Tibial artery (tissue), 1 donor: ENCODE results near the genes CHTF18, TPSD1, UBE2I and CLCN7.

DNA sequence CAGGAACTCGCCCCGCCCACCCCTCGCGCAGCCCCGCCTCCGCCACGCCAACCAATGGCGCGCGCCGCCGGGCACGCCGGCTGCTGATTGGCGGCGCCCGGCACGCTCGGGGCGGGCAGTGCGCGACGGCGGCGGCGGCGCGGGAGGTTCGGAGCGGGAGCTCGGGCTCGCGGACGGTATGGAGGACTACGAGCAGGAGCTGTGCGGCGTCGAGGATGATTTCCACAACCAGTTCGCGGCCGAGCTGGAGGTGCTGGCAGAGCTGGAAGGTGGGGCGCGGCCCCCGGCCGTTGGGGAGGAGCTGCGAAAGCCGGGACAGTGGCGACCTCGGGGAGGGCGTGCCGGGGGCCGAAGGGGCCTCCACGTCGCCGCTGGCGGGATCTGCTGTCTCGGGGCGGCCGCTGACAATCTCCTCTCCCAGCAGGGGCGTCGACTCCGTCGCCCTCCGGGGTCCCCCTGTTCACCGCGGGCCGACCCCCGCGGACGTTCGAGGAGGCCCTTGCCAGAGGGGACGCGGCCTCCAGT is at the start of gene CHTF18:
Gene CHTF18 (plus strand): TSS at position 114 of the 525 bp plus-strand sequence.
- PRO-cap: bidirectional peak, plus-strand start at position 118 of the sequence, minus-strand start outside the sequence

- PRO-cap: no peak
These were observed 41.7 kb upstream of the GNG13 start for GRCh38 chr16:842148-842622.

DNA sequence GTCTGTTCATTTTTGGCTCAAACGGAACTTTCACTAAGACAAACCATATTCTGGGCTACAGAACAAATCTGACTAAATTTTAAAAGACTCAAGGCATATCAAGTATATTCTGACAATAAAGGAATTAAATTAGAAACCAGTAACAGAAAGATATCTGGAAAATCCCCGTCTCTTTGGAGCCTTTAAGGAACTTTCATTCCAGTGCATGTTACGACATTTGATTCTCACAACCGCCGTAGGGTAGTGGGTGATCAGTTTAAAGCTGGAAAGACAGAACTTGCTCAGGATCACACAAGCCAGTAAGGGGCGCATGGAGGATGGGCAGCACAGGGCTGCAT is 84.9 kb downstream of the LMF1 start:
- PRO-cap: no peak

DNA sequence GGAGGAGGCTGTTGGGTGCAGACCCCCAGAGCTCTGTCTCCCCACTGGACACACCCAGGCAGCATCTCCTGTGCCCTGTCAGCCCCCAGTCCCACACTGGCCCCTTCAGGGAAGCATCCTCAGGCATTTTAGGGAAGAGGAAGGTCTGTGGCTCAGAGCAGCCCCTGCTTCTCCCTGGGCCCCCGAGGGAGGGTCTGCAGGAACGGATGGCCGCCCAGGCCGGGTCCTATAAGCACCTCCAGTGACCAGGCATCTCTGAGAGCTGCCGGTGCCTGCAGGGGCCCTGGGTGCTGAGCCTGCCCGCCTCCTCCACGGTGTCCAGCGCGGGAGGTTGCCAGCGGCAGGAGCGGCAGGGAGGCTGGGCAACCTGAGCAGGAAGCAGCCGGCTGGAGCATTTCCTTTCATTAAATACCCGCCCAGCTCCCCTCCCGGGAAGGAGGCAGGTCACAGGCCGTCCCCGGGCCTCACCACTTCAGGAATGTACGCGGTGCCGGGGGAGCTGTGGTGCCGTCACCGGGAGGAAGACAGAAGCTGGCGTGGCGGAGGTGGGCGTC is 15.7 kb downstream of the SOX8 start:
- PRO-cap: no peak

GRCh38 chr16:1083009-1083346 is 10.4 kb downstream of the SSTR5 start:
- PRO-cap: no peak

GRCh38 chr16:1159342-1159889 is 6.5 kb downstream of the CACNA1H start:
- PRO-cap: bidirectional peak, plus-strand start at chr16:1159677, minus-strand start at chr16:1159531

DNA sequence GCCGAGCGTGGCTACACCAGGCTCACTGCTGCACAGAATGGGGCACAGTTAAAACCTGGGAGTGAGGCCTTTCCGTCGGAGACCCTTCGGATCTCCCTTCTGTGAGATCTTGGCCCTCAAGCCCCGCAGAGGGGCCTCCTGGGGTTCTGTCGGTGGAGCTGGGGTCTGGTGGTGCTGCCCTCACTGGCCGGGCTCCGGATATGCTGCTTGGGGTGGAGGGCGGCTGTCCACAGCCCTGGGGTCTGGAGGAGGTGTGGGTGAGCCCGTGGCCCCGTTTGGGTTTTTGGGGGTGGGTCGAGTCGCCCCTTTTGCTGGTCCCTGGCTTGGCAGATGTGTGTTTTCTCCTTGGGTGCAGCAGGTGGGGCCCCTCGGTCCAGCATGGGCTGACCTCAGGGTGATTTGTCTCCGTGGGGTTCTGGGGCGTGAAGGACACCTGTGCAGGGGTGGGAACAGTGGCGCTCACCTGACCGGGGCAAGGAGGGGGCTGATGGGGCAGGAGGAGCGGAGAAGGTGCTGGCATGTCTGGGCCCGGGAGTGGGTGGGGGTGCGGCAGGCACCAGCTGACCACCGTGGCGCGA is 11.8 kb downstream of the CACNA1H start:
- PRO-cap: no peak

- PRO-cap: no peak
These were observed 29.8 kb downstream of the TPSG1 start for GRCh38 chr16:1195165-1195841.

DNA sequence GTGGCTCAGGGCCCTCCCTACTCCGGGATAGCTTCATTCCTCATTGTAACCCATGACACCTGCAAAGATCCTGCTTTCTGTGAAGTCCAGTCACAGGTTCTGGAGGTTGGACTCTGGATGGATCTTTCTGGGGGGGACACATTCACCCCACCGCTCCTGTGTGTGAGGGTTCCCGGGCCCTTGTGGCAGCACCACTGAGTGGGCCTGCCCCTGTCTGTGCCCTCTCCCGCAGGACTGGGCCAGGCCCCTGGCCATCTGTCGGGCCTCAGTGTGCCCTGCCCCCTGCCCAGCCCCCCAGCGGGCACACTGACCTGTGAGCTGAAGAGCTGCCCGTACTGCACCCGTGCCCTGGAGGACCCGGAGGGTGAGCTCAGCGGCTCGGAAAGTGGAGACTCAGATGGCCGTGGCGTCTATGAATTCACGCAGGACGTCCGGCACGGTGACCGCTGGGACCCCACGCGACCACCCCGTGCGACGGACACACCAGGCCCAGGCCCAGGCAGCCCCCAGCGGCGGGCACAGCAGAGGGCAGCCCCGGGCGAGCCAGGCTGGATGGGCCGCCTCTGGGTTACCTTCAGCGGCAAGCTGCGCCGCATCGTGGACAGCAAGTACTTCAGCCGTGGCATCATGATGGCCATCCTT is 21.2 kb downstream of the TPSG1 start:
- PRO-cap: no peak

DNA sequence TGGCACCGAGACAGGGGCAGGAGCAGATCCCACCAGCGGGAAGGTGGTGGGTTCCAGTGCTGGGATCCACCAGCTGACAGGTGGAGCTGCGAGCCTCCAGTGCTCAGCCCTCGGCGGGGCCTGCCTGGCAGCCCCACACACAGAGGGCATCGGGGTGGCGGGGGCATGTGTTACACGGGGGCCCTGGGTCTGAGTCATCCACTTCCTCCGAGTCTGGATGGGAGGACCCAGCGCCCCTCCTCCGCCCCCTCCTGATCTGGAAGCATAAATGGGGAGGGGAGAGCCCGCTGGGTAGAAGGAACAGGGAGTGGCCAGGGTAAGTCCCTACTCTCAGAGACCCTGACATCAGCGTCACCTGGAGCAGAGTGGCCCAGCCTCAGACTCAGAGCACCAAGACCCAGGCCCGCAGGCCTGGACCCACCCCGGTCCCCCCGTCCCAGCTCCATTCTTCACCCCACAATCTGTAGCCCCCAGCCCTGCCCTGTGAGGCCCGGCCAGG is at the start of gene TPSD1:
Gene TPSD1 (plus strand): TSS at position 294 of the 499 bp plus-strand sequence.
- PRO-cap: no peak

DNA sequence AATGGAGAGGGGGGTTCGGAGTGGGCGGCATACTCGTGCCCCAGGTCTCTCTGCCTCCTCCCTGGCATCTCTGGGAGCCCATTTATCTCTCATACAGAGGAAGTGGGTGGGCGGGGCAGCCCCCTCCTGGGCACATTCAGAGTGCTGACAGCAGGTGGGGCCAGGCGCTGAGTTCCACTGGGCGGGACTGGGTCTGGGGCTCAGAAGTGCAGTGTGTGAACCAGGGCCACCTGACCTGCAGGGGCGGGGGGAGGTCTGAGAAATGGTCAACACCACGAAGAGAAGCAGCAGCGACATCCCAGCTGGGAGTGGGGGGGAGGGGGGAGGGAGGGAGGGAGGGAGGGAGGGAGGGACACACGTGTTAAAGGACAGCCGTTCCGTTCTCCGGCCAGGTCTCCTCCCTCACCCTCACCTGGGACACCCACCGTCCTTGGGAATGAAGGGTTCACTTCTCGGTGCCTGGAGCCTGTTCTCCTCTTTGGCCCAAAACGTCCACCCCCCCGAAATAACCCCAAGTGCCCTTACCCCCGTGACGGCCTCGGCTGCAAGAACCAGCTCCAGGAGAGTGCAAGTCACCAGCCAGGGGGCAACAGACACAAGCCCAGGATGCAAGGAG is 20.2 kb upstream of the UBE2I start:
- PRO-cap: no peak

DNA sequence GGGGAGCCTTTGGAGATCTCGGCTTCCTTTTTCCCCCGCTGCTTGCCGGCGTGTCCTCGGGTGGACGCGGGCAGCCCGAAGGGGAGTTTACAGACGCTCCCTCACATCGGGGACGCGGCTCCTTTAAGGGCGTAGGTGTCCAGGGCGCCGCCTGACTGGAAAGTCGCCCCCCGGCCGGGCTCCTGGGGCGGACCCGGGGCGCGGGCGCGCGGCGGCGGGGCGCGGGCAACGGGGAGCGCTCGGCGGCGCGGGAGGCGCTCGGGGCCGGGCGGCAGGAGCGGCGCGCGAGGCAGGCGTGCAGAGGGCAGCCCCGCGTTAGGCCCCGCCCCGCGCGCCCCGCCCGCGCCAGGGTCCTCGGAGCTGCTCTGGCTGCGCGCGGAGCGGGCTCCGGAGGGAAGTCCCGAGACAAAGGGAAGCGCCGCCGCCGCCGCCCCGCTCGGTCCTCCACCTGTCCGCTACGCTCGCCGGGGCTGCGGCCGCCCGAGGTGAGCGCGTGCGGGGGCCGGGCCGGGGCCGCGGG is at the start of gene UBE2I:
Gene UBE2I (plus strand): TSS at position 348 of the 520 bp plus-strand sequence.
- PRO-cap: unidirectional peak, plus-strand start at position 348 of the sequence

- PRO-cap: no peak
These were observed 7.6 kb upstream of the BAIAP3 start for GRCh38 chr16:1325672-1326457.

- PRO-cap: no peak
These were observed 3.8 kb downstream of the TSR3 start for GRCh38 chr16:1347409-1348765.

- PRO-cap: no peak
These were observed 18.3 kb downstream of the UNKL start for GRCh38 chr16:1396254-1396630.

DNA sequence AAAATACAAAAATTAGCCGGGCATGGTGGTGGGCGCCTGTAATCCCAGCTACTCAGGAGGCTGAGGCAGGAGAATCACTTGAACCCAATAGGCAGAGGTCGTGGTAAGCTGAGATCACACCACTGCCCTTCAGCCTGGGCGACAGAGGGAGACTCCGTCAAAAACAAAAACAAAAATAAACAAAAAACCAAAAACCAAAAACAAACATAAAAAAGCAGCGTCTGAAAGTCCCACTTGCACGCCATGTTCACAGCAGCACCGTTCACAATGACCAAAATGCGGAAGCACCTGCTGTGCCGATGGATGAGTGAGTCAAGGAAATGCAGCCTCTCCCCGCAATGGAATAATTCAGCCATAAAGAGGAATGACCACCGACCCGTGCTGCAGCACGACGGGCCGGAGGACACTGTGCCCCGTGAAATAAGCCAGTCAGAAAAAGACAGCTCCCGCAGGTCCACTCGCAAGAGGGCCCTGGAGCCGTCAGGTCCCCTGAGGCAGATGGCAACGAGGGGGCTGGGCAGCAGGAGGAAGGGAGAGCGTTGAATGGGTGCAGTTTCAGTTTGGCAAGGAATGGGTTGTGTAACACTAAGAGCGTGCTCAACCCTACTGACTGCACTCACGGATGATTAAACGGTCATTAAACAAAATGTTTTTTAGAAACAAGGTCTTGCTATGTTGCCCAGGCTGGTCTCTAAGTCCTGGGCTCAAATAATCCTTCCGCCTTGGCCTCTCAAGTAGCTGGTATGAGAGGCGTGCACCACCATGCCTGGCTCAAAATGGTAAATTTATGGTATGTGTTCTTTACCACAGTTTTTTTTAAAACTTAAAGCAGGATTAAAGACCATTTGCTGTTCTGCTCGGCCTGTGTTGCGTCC is 5.1 kb downstream of the CLCN7 start:
- PRO-cap: no peak

DNA sequence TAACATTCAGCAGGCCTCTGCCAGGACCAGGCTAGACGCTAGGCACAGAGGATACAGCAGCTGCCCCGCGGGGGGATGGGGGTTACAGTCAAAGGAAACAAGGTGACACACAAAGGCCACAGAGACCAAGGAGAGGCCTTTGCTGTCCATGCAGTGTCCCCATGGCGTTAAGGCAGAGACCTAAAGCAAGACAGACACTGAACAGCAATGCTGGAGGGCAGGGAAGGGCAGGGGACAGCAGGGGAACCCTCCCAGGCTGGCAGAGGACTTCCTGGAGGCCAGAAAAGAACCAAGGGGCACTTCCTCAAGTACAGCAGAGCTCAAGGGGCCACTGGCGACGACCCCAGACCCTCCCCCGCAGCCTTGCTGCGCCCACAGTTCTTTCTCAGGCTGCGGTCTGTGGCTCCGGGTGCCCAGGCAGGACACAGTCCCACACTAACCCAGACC is 4.4 kb downstream of the CLCN7 start:
- PRO-cap: no peak

DNA sequence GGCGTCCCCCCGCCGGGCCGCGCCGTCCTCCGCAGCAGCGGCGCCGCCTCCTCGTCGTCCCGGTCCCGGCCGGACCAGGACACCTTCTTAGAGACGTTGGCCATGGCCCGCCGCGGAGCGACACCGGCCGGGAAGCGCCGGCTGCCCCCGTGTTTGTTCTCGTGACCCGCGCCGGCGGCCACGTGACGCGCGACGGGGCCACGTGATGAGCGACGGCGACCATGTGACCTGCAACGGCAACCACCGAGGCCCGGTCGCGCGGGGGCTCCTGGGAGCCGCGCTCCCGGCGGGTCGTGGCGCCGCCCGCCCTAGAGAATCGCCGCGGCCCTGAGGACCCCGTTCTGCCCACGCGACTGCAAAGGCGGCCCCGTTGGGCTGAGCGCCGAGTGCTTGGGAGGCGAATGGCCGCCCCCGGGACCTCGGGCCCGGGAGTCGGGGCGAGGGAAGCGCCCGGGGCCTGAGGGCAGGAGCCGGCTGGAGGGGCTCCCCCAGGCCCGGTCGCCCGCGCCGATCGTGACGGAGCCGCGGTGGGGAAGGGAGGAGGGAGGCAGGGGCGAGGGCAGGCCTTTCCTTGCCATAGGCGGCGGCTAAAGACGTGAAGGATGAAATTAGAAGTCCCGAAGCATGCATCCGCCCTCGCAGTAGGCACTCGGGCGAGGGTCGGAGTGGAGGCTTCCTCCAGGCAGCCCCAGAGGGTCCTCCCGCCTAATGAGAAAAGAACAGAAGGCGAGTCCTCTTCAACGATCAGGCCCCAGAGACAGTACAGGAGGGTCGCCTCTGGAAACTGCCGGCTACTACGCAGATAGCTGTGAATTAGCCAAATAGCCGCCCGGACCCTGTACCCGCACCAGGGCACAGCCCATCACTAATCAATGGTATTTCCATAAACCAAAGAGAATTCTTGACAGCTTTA is at the start of gene CLCN7:
Gene CLCN7 (minus strand): TSS at position 158 of the 913 bp plus-strand sequence.
- PRO-cap: bidirectional peak, plus-strand start at position 273 of the sequence, minus-strand start at position 155 of the sequence

DNA sequence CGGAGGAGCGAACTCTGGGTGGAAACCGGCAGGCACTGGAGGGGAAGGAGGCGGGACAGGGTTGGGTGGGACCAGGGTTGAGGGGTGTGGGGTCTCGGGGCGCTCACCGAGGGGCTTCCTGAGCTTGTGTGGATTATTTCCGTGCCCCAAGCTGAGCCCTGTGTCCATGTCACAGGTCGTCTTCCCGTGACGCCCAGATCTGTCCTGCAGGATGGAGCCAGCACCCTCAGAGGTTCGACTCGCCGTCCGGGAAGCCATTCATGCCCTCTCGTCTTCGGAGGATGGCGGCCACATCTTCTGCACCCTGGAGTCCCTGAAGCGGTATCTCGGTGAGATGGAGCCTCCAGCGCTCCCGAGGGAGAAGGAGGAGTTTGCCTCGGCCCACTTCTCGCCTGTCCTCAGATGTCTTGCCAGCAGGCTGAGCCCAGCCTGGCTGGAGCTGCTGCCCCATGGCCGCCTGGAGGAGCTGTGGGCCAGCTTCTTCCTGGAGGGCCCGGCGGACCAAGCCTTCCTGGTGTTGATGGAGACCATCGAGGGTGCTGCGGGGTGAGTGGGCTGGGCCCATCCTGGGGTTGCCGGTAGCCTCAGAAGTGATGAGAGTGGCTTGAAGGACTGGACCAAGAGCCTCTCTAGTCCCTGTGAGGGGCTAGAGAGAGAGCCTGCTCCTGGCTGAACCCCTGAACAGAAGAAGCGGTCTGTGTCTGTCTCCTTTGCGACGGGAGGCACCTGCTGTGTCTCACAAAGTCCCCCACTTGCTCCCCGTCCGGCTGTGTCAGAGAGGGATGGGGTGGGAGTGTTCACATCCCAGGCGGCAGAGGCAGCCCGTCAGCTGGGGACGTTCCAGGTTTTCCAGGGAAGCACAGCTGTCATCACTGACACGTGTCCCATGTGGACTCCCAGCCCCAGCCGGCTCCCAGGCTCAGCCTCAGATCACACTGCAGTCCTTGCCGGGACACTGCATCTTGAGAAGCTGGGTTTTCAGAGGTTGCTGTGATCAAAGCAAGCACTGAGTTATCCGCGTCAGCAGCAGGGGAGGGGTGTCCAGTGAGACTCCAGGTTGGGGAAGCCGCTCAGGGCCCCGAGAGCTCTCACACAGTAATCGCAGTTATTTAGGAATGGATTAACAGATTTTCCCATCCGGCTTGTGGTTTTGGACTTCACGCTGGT is 1.3 kb downstream of the TELO2 start:
- PRO-cap: no peak

DNA sequence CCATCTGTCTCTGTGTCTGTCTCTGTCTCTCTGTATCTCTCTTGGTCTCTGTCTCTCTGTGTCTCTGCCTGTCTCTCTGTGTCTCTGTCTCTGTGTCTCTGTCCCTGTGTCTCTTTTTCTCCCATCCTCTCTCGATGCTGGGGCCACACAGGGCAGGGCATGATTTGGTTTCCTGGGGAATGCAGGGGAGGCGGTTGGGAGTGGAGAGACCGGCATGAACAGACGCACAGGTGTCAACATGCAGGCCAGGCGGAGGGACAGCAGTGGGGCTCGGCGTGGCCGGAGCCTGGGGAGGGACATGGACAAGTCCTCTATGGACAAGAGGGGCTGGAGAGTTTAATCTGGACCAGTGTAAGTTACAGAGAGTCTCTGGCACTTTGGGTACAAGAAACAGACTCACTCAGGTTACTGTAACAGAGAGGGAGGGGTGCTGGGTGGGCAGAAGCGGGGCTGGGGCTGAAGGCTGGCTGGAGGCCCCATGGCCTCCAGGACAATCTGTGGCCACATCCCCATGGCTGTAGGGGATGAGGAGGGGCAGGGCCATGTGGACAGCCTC is 19.8 kb downstream of the TMEM204 start:
- PRO-cap: no peak